Spinal cord (tissue), 3 donors: ENCODE data around the gene CMC2.

DNA sequence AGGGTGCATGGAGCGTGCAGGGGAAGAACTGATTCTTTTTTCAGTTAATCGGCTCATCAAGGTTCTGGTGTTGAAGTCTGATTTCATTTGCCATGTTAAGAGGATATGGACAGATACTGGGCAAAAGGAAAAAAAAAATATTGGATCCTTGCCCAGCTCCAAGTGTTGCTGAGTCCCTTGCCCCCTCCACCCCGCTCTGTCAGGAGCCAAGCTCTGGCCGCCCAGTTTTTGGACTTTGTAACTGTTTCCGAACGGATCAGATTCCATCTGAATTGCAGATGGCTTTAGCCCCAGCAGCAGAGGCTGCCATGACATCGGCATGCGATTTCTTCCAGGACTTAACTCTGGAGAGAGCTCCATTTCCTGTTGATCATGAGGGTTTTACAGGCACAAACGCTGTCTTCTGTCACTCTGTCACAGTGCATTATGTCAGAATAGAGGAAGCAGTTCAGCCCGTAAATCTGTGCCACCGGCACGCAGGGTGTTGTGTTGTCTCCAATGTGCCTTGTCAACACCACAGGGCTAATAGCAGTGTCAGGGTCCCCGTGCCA, 615.6 kb downstream of the MAF start:
- PRO-cap, result no peak
- RAMPAGE, long total RNA, result no peak

GRCh38 chr16:79168942-79169760, 431.4 kb downstream of the MAF start:
- PRO-cap, result no peak
- RAMPAGE, long total RNA, result no peak

DNA sequence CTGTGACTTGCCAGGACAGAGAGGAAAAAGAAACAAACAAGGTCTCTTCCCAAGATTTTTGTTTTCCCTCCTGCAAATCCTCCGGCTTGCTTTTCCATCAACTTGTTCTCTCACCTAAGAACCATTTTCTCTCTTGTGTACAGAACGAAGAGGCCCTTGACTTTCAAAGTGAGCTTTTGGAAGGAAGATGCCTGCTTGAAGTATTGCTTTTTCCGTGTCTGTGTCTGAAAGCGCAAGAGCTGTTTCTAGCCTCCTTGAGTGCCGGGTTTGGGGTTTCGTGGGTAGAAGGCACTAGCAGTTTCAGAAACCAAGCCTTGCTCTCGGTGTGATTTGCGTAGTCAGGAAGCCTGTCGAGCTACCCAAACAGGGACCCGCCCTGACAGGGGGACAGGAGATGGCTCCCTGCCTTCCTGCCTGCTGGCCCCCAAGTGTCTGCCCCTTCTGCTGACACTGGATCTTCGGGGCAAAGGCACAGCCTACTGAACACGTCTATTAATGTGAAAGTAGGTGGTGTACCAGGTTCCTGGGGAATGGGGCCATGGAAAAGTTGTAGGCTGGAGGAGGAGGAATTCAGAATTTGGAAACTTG, 322.1 kb downstream of the MAF start:
- PRO-cap, result no peak
- RAMPAGE, long total RNA, result no peak

DNA sequence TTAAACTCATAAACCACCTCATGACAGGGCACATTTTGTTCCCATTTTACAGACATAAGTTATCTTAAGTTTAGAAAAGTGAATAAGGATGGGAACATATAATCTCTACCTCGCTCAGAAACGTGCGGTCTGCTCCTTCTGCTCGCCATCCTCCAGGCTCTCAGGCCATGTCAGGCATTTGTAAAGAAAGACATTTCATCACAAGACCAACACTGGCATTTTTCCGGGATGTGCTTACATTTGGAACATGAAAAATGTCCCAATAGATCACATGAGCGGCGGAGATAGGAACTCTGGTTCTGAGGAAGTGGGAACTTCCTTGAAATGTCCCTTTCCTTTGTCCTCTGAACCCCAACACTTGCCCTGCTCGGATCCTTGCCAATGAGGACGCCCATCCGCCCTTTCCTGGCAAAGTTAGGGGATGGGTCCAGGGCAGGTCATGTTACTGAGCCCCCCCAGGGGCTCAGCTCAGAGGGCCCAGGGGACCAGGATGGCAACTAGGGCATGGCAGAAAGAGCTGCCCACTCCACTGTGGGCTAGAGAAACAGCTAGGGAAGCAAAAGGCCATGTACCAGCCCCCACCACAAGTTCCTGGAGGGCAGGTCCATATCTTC, 130.5 kb downstream of the MAF start:
- PRO-cap, result no peak
- RAMPAGE, long total RNA, result no peak

GRCh38 chr16:79503466-79503955, 97.0 kb downstream of the MAF start:
- PRO-cap, result no peak
- RAMPAGE, long total RNA, result no peak

- PRO-cap, result no peak
- RAMPAGE, long total RNA, result no peak
Observed at GRCh38 chr16:79505403-79505888, 95.1 kb downstream of the MAF start.

DNA sequence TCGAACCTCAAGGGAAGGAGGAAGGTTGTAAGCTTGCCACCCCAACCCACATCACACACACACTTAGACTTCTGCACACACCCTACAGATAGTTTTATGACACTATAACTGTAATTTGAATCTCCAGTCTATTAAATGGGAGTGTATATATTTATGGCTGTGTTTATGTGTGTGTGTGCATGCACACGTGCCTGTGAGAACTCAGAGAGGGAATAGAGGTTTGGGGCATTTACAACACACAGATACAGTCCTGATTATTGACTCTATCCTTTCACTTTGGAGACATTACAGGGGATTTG, 171.5 kb upstream of the MAF start:
- PRO-cap, result no peak
- RAMPAGE, long total RNA, result no peak

- PRO-cap, result no peak
- RAMPAGE, long total RNA, result no peak
Observed at GRCh38 chr16:79845644-79846241, 245.2 kb upstream of the MAF start.

DNA sequence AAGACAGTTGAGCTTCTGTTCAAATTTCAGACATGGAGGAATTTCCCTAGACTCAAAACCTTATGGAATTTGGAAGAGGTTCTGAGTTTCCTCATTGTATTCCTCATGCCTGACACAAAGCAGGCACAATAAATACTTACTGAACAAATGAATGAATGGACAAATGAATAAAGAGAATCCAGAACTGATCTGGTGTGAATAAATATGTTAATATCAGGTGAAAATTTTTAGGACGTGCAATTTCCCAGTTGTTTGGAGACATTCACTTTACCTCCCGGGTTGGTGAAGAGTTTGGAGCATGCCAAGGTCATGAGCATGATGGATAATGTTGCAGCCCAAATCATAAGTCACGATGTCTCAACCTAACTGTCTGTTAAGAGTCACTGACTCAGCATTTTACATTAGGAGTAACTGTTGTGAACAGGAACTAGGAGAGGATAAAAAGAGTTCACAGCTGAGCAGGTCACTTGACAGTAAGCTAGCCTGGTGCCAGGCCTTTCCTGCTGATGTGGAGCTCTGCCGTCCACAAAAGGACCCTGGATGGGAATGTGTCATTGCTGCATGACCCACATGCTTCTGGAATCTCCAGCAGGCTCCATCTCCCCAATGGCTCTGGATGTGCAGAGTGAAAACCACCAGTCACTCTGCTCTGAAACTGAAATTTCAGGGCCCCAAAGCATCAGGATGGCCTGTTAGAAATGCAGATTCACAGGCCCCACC, 371.5 kb upstream of the MAF start:
- PRO-cap, result no peak
- RAMPAGE, long total RNA, result no peak

GRCh38 chr16:80076986-80077326, 463.8 kb upstream of the DYNLRB2 start:
- PRO-cap, result no peak
- RAMPAGE, long total RNA, result no peak

DNA sequence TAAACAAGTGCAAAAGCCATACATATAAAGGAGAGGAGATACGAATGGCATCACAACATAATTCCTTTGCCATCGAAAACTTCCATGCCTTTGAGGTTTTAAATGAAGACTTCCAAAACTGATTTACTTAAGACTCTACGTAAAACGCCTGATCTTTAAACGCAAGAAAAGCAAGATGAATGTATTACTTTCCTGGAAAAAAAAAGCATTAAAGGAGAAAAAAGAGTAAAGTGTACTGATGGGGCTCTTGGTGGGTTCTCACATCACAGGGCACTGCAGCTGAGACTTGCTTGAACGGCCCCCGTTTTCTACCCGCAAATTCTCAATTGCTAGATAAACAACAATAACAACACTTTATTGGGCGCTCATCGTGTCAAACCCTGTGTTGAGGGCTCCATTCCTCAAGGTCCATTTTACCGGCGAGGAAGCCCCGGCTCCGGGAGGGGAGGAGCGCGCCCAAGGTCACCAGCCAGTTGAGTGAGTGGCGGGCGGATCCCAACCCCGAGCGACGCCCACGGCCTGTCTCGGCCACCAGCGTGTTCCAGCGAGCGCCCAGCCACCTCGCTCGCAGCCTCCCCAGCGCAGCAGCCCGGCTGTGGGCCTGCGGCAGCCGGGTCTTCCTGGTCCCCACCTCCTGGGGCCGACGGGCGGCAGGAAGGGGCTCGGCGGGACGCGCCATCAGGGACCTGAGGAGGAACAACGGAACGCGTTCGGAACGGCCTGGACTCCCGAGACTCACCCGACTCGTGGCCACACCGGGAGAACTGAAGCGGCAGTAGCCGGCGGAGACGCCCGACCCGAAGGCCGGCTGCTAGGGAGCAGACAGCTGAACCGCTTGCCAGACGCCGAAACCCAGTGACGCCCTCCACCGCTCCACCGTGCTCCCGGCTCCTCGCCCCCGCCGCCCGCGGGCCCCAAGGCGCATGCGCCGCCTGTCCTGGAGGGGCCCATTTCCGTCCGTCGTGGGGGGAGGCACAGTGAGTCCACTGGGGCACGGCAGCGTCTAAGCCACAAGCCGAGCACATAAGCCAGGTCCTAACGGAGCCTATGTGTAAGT, at the start of gene CMC2:
CMC2 (minus strand) TSS at position 891 of the 1,057 bp plus-strand sequence.
- PRO-cap, result unidirectional peak, minus-strand start at position 892 of the sequence
- RAMPAGE, long total RNA, result start-site peak on the minus strand centred at position 862 of the sequence, 95 bp wide, 1,265 and 419 reads in 2 replicates

- PRO-cap, result no peak
- RAMPAGE, long total RNA, result no peak
Observed at GRCh38 chr16:81041169-81041798, 5.6 kb downstream of the ATMIN start.

DNA sequence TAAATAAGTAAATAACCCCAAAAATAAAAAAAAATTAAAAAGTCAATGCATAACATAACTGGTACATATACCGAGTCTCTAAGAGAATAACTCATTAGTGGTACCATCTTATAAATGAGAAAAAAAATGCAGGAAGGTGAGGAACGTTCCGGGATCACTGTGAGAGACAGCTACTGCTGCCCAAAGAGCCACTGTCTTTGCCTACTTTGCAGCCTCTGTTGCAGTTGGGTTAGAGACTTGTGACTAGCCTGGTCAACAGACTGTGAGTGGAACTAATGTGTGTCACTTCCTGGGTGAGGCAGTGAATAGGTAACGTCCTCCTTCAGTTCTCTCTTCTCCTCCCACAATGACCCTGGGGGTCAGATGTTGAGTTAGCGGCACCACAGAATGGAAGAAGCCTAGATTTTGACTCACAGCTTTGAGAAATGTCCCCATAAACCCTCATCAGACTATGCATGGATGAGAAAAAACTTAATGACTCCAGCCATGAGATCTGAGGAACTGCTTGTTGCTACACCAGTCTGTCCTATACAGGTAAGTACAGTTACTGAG, 5.3 kb downstream of the C16orf46 start:
- PRO-cap, result no peak
- RAMPAGE, long total RNA, result no peak

- PRO-cap, result no peak
- RAMPAGE, long total RNA, result no peak
Observed at GRCh38 chr16:81266910-81267170, 28.4 kb downstream of the BCO1 start.

DNA sequence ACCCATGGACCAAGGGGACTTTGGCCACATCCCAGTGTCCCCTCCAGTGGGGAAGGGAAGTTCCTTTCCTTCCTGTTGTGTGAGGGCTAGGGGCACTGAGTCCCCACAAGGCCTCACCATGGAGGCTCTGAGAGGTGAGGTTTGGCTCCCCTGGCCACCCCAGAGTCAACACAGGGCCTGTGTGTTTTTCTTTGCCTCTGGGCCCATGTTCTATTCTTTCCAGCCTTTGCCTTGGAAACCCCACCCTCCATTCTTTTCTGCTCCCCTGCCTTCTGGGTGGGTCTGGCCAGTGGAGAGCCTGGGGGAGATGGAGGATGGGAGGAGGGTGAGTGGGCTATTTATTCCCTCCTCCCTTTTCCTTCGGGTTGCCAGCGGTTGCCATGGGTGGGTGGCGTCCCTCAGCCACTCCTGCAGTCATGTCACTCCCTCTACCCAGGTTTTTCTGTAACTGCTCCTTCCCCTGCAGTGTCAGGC, 15.4 kb downstream of the CMIP start:
- PRO-cap, result no peak
- RAMPAGE, long total RNA, result no peak

DNA sequence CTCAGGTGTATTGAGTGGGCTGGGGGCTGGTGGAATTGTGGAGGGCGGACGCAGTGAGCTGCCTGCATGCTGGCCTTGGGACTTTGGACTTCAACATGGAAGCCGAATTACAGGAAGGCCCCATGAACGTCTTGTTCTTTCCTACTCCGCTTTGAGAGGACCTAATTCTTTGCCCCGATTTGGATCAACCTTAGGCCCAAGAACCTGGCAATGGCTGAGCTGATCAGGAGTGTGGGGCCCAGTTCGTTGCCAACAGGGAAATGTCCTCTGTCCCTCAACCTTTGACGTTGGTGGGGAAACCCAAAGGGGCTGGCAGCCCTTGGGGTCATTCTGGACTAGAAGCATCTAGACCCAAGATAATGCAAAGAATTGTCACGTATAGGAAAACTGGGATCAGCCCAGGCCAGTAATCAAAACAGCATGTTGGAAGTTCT, 24.3 kb downstream of the CMIP start:
- PRO-cap, result no peak
- RAMPAGE, long total RNA, result no peak

GRCh38 chr16:81482652-81483190, 38.1 kb downstream of the CMIP start:
- PRO-cap, result no peak
- RAMPAGE, long total RNA, result no peak

DNA sequence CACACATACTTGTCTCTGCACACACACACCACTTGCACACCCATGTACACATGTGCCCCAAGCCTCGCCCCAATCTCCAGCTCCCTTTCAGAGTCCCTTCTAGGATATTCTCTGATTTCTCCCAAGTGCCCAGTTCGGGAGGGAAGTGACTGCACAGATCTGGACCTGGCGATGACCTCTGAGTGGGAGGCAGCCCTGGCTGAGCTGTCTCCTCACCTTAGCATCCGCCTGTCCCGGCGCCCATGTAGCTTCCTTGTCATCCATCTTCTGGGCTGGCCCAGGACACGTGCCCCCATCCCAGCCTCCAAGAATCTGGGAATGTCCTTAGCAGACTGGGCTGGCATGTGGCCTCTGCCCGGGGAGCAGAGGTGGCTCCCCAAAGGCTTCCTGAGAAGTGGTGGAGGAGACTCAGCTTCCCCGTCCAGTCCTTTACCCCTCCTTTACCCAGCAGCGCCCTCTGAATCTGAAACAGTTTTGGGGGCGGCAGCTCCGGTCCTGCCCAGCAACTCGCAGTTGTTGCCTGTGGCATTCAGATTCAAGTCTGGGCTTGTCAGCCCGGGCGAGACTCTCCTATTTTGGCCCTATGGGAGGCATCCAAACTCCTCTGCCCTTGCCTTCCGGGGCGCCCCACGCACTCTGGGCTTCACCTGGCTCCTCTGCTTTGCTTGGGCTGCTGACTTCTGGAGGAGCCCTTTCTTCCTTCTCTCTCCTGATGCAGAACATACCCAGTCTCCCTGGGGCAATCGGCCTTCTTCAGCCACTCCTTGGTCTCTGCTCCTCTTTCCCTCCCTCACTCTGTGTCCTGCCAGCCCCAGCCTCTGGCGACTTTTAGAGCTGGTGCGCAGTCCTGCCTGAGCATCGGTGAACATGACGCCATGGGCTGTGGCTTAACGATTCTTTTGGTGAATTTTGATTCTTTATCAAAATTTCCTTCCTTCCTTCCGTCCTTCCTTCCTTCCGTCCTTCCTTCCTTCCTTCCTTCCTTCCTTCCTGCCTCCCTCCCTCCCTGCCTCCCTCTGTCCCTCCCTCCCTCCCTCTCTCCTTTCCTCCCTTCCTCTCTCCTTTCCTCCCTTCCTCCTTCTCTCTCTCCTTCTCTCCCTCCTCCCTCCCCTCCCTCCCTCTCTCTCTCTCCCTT, 55.1 kb downstream of the CMIP start:
- PRO-cap, result no peak
- RAMPAGE, long total RNA, result no peak

- PRO-cap, result no peak
- RAMPAGE, long total RNA, result no peak
Observed at GRCh38 chr16:81532439-81533165, 88.0 kb downstream of the CMIP start.

GRCh38 chr16:81550885-81551931, 106.6 kb downstream of the CMIP start:
- PRO-cap, result no peak
- RAMPAGE, long total RNA, result no peak